Testis (tissue), 5 donors: Measurements from ENCODE around the gene PRDM15.

DNA sequence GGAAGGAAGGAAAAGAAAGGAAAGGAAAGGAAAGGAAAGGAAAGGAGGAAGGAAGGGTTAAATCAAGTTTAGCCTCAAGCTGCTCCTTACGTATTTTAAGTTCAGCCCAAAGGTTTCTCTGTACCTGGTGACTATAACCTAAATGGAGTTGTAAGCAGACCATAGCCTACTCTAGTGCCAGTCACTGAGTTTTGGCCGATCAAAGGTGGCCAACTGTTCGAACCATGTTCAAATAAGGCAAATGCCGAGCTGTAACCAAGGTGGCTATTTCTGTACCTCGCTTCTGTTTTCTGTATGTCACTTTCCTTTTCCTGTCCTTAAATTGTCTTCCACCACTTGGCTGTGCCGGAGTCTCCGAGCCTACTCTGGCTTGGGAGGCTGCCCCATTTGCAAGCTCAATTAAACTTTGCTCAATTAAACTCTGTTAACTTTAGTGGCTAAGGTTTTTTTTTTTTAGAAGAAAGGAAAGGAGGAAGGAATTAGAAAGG is 38.0 kb upstream of the TMPRSS2 start:
- PRO-cap, 3 experiments, result no peak in any of the 3 experiments
- RAMPAGE, long total RNA, 2 experiments, result no peak in any of the 2 experiments
- RRBS, result no CpG with 5 or more reads among the region's 7 CpGs

DNA sequence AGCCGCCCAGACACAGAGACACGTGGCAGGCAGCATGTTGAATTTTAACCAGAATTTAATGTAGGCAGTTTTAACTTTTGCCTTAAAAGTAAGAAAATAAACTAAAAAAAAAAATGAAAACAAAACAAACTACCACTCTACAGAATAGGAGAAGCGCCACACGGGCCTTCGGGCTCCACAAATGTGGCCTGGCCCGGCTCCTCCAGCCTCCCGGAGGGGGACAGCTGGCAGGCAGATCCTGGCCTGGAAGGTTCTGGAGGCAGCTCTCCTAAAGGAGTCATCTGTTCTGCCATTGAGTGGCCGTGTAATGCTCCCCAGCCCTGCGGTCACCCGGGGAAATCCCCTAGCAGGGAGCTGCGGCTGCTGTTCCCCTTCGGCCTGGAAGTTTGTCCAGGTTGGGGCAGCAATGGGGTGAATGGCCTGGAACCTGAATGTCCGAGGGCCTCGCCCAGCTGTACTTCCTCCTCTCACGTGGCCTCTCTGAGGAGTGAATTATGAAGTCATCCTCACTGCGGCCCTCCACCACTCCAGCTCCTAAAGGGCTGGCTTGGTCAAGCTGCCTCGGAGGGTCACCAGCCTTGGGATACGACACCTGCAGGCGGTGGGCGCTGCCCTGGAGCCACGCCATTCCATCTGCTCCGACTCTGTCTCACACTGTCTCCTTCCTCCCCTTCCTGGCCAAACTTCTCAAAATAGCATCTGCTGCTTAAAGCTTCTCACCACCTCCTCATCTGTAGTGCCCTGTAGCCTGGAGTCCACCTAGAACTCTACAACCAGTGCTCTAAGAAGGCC is 54.2 kb upstream of the TMPRSS2 start:
- PRO-cap, 3 experiments, result no peak in any of the 3 experiments
- RAMPAGE, long total RNA, 2 experiments, result no peak in any of the 2 experiments
- RRBS, result 100% methylated on average over 1 of the region's 22 CpGs

- PRO-cap, 3 experiments, result no peak in any of the 3 experiments
- RAMPAGE, long total RNA, 2 experiments, result no peak in any of the 2 experiments
- RRBS, result no CpG with 5 or more reads among the region's 1 CpG
These were observed 57.3 kb upstream of the TMPRSS2 start for GRCh38 chr21:41565370-41565639.

DNA sequence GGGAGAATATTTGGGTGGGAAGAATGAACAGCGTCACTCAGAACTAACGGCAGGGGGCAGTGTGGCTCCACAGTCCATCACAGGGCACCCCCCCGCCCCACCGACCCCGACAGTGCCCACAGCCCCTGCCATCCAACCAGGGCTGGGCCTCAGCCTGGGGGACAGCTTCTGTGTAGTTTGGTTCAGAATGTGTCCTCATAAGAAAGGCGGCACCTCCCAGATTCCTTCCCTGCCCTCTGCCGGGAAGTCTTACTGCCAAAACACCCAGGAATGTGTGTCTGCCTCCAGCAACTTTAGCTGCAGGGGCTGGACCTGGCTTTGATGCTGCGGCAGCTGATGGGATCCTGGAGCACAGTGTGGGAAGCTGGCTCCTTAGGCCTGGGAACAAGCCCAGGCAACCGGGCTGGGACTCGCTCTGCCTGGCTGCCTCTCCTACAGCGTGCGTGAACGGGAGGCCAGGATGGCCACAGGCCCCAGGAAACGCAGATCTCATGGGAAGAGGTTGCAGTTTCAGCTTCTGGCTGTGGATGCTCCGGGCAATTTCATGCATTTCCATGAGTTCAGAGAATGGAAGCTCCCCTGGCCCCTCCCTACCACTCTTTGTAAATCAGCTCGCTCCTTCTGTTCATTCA is 104.9 kb upstream of the TMPRSS2 start:
- PRO-cap, 3 experiments, result no peak in any of the 3 experiments
- RAMPAGE, long total RNA, 2 experiments, result no peak in any of the 2 experiments
- RRBS, result no CpG with 5 or more reads among the region's 16 CpGs

GRCh38 chr21:41684164-41684826 is 82.6 kb downstream of the RIPK4 start:
- PRO-cap, 3 experiments, result no peak in any of the 3 experiments
- RAMPAGE, long total RNA, 2 experiments, result no peak in any of the 2 experiments
- RRBS, result no CpG with 5 or more reads among the region's 17 CpGs

- PRO-cap, 3 experiments, result no peak in any of the 3 experiments
- RAMPAGE, long total RNA, 2 experiments, result no peak in any of the 2 experiments
- RRBS, result no CpG with 5 or more reads among the region's 6 CpGs
These were observed 59.6 kb downstream of the RIPK4 start for GRCh38 chr21:41706937-41708034.

DNA sequence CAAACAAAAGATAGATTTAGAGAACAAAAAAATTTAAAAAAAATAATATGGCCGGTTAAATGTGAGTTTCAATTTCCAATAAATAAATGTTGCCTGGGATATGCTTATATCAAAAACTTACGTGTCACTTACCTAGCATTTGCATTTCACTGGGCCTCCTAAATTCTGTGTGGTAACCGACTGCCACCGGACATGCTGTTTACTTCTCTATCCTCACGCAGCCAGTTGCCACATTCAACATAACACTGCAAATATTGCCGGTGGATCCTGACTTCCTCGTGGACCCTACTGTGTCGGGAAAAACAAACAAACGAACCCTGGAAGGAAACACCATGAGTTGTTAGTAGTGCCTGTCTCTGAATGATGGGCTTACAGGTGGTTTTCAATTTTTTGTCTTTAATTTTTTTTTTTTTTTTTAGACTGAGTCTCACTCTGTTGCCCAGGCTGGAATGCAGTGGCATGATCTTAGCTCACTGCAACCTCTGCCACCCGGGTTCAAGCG is 54.1 kb downstream of the RIPK4 start:
- PRO-cap, 3 experiments, result no peak in any of the 3 experiments
- RAMPAGE, long total RNA, 2 experiments, result no peak in any of the 2 experiments
- RRBS, result 76% methylated on average over 3 of the region's 11 CpGs

DNA sequence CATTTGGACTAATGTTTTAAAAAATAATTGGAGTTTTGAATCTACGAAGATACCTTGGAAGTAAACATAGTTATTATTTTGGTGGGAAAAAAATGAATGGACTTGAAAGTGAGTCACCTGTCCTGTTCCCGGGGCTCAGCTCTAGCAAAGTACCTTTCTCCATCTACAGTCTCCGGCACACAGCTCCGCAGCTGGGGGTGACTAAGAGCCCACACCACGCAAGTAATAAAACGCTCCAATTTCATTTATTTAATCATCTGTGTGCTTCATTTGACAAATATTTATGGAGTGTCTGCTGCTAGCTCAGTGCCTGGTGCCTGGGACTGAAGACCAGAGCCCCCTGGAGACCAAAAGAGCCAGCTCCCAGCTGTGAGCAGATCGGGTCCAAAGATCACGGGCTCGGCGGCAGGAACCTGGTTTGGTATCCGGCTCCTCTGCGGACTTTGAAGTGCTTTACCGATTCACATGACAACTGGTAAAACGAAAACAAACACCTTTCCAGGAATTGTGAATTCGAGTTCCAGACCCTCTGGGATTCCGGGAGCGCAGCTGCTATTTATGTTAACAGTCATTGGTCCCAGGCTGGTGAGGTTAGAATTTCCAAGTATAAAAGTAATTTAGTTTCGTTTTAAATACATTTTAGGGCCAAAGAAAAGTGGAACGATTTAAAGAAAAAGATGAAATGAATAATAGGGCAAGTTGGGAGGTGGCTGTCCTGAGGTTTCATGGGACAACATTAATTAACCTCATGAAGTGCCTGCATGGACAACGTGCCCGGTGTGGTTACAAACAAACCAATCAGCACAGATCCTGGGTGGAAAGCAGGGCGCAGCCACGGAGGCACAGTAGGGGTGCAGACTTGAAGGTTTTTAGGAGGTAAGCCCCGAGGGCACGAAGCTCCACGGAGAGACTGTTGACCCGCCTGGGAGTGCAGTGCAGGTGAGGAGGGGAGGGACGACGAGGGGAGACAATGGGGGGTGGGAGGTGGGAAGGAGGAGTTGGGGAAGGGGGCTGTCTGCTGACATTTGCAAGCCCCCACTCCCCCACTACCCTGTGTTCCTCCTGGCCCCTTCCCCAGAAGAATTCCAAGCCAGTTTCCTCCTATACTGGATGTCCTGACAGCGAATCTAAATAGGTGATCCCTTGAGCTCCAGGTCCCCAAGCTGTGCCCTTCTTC is 2.0 kb upstream of the RIPK4 start:
- PRO-cap, 3 experiments, result no peak in any of the 3 experiments
- RAMPAGE, long total RNA, 2 experiments, result no peak in any of the 2 experiments
- RRBS, result 4% methylated on average over 5 of the region's 30 CpGs

DNA sequence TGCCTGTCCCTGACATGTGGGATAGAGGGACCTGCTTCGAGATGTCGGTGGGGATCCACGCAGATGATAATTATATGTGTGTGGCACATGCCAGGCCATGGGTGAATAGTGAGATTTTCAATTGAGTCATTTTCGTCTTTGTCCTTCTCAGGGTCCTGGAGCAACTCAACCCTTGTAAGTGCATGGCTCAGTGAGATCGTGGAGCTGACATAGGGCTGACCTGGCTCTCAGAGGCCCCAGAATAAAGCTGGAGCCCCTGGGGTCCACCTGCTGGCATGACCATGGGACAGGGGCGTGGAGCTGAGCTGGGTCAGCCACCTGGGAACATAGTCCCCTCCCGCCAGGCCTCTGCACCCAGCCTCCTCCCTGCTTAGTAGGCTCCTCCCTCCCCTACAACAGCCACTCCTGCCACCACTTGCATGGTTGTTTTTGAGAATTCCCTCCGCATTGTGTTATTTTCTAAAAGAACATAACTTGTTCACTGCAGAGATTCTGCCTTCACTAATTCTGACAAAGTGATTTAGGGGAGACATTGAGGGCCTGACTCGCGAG is 3.0 kb upstream of the RIPK4 start:
- PRO-cap, 3 experiments, result no peak in any of the 3 experiments
- RAMPAGE, long total RNA, 2 experiments, result no peak in any of the 2 experiments
- RRBS, result no CpG with 5 or more reads among the region's 10 CpGs

- PRO-cap, 3 experiments, result no peak in any of the 3 experiments
- RAMPAGE, long total RNA, 2 experiments, result no peak in any of the 2 experiments
- RRBS, result no CpG with 5 or more reads among the region's 8 CpGs
These were observed 16.5 kb upstream of the RIPK4 start for GRCh38 chr21:41783467-41783705.

- PRO-cap, 3 experiments, result peak in 3 of 3 experiments; most common plus-strand start chr21:41800348 (in 3)
- RAMPAGE, long total RNA, 2 experiments, result no peak in any of the 2 experiments
- RRBS, result no CpG with 5 or more reads among the region's 15 CpGs
These were observed 33.4 kb upstream of the RIPK4 start for GRCh38 chr21:41800087-41800737.

DNA sequence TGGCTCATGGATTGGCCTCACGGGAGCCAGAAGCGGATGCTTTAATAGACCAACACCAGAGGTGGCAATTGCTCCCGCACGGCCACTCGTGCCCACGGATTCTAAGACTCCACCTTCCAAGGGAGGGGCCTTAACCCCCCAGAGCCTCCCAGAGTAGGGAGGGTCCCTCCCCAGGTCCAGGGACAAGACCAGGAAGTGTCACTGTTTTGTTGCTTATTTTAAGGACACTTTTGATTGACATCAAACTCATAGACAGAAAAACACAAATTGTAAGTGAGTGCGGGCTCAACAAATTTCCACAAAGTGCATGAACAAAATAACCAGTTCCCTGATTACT is 45.1 kb upstream of the RIPK4 start:
- PRO-cap, 3 experiments, result no peak in any of the 3 experiments
- RAMPAGE, long total RNA, 2 experiments, result no peak in any of the 2 experiments
- RRBS, result no CpG with 5 or more reads among the region's 7 CpGs

DNA sequence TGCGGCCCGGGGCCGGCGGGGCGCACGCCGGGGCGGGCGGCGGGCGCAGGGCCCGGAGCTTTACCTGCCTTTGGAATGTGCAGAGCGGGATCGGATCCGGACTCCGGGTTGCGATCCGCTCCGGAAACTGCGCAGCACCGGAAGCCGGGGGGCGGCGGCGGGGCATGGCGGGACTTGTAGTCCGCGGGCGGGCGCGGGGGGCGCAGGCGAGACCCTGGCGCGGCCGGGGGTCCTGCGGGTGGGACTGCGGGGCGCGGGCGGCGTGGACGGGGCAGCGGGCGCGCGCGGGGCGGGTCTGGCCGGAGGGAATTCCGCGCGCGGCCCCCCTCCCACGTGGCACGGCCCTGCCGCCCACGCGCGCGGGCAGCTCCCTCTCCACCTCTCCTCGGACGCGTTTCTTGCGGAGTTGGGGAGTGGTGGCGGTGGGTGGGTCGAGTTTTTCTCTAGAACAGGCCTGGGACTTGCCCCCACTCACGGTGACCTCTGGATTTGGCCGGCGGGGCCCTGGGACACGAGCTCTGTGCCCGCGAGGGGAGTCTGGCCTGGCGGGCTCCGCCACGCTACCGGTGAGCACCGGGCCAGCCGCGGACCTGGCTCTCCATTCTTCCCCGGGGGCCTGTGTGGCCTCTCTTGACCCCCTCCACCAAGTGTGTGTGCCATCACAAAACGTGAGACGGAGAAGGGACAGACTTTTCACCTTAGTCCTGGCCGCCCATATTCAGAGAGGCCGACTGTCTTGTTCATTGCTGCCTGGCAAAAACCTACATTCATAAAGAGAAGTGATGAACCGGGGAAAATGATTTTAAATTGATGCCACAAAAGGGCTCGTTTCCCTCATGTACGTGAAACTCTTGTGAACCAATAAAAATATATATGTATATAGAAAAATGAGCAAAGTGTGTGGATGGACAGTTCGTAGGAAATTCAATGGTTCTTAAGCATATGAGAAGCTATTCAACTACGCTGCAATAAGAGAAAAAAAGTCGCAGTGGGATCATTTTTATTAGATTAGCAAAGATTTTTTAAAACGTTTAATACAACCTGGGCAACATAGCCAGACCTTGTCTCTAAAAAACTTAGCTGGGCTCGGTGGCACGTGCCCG is at the start of gene PRDM15:
TSS of gene PRDM15 (minus strand) at position 139 of the 1,103 bp plus-strand sequence.
- PRO-cap, 3 experiments, result peak in 3 of 3 experiments; most common plus-strand start position 142 of the sequence (in 3); most common minus-strand start position 77 of the sequence (in 3)
- RAMPAGE, long total RNA, 2 experiments, result start-site peak on the minus strand in 1 of 2 experiments, centred at position 117 of the sequence, 42 reads per replicate
- RRBS, result under 1% methylated on average over 31 of the region's 95 CpGs

DNA sequence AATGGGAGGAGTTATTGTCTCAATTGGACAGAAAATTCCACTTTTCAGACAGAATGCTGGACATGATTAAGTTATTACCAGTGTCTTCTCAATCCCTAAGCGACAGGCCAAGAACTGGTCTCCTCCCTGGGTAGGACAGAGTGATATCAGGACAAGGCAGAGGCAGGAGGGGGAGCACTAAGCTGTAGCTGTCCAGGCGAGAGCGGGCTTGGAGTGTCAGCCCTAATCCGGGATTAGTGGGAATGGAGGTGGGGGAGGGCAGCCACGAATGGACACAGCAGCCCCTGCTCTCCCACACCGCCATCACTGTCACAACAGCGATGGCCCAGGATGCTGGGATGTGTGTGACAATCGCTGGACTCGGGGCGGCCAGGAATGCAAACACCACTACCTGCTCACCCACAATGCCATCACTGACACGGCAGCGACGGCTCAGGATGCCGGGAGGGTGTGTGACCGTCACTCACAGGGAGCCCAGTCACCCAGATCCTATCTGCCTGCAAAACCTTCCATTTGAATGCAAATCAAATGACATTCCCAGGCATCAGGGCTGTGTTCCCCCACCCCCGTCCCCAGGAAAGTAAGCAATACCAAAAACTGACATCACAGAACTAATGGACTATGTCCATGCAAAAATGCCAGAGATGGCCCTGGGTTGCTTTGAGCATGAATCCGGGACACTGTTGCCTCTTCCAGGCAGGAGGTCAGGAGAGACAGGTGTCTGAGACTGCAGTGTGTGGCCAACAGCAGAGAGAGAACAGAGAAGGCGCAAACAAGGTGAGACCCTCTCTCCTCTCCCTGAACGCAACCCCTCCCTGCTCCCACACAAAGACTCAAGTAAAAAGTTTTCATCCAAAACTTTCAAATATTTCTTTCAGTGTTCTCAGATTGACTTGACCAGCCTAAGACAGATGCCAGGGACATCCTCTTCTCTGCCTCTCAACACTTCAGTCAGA is 2.7 kb downstream of the C2CD2 start:
- PRO-cap, 3 experiments, result no peak in any of the 3 experiments
- RAMPAGE, long total RNA, 2 experiments, result no peak in any of the 2 experiments
- RRBS, result no CpG with 5 or more reads among the region's 19 CpGs

DNA sequence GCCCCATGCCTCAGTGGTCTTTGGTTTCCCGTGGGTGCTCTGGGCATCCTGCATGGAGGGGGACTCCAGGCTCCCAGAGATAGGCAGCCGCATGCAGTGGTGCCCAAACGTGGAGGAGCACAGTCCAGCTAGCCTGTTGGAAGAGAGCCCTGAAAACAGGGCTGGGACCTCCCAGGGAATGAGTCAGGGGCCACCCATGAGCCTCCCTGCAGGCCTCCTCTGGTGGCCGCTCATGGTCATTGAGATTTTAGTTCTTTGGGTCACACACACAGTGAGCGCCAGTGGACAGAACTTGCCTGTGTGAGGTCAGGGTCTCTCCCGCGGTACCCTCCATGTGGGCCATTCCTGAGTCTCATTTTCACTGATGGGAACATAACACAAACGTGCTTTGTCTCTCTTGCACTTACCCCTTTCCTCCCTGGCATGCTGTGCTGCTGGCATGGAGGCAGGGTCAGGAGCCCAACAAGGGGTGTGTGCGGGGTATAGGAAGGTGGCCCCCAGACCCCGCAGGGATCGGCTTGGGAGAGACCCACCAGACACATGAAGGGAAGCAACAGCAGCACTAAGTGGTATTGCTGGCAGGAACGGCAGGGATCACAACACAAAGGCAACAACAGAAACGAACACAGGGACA is 31.6 kb downstream of the ABCG1 start:
- PRO-cap, 3 experiments, result no peak in any of the 3 experiments
- RAMPAGE, long total RNA, 2 experiments, result no peak in any of the 2 experiments
- RRBS, result no CpG with 5 or more reads among the region's 13 CpGs

DNA sequence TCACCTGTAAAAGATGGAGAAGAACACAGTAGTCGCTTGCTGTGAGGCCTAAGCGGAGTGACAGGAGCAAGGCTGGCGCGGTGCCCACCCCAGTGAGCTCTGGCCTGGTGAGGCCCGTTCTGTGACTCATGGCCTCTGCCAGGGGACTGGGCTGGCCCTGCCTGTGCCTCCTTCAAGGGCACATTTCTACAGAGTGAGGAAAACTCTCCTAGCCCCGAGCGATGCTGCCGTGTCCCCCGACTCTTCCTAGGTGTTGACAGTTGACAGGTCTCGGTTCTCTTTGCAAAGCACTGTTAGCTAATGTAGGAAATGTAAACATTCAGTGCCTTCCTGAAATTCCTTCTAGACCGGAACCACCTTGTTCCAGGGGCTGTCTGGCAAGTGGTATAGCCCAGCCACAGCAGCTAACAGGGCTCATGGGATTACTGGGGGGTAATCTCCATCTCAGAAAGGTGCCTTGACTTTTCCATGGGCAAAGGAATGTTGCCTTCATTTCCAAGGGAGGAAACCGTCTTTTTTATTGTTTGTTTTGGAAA is 43.9 kb downstream of the ABCG1 start:
- PRO-cap, 3 experiments, result no peak in any of the 3 experiments
- RAMPAGE, long total RNA, 2 experiments, result no peak in any of the 2 experiments
- RRBS, result no CpG with 5 or more reads among the region's 12 CpGs

- PRO-cap, 3 experiments, result no peak in any of the 3 experiments
- RAMPAGE, long total RNA, 2 experiments, result no peak in any of the 2 experiments
- RRBS, result no CpG with 5 or more reads among the region's 20 CpGs
These were observed 28.5 kb downstream of the TFF3 start for GRCh38 chr21:42286509-42287304.

DNA sequence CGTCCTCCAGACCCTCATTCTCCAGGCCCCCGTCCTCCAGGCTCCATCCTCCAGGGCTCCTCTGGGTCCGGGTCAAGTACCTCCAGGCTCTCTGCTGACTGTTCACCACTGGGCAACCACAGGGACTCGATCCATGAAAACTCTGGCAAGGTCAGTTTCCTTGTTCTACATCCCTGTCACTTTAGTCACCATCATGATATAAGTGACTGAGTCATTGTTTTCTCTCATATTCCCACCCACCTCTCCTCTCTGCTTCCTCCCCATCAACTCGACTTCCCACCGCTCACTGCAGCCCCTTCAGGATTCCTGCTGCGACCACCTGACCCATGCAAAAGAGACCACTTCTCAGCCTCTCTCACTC is 1.5 kb upstream of the TFF2 start:
- PRO-cap, 3 experiments, result no peak in any of the 3 experiments
- RAMPAGE, long total RNA, 2 experiments, result no peak in any of the 2 experiments
- RRBS, result no CpG with 5 or more reads among the region's 7 CpGs

- PRO-cap, 3 experiments, result no peak in any of the 3 experiments
- RAMPAGE, long total RNA, 2 experiments, result no peak in any of the 2 experiments
- RRBS, result no CpG with 5 or more reads among the region's 15 CpGs
These were observed 3.1 kb downstream of the TFF1 start for GRCh38 chr21:42363083-42363836.

- PRO-cap, 3 experiments, result no peak in any of the 3 experiments
- RAMPAGE, long total RNA, 2 experiments, result no peak in any of the 2 experiments
- RRBS, result no CpG with 5 or more reads among the region's 5 CpGs
These were observed 39.7 kb downstream of the RSPH1 start for GRCh38 chr21:42456353-42456737.